A375 (cell line): ENCODE results near the genes TRIM21, OR52K1, OR52I1, OR51Q1 and UBQLN3.

DNA sequence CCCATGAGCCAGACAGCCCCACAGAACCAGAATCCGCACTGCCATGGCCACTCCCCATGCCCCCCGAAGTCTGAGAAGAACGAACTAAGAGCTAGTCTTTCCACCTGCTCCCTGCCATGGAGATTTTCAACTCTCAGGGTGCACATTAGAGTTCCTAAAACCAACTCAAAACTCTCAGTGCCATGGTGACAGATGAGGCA lies 24.1 kb downstream of the NAP1L4 start:
- RAMPAGE, long total RNA, result no peak

DNA sequence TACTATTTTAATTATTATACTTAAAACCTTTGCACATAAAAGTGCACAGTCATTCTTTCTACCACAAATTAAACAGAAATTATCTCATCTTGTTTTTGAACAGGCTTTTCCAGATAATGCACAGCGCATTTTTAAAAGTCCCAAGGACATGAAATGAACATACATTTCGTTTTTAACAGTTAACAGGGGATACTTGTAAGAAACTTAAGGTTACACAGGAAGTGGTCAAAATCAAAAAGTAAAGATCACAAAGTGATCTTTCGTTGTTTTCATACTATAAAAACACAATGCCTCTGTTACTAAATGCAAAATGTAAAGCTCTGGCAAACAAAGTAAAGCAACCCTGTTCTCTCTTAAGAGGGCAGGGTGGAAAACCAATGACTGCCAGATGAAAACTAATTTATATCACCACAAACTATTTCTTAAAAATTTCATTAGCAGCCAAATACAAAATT lies 3.5 kb downstream of the NAP1L4 start:
- RAMPAGE, long total RNA, result no peak

GRCh38 chr11:3043020-3043945 lies 13.9 kb downstream of the CARS1 start:
- RAMPAGE, long total RNA, result no peak

GRCh38 chr11:3043946-3044545 lies 13.2 kb downstream of the CARS1 start:
- RAMPAGE, long total RNA, result no peak

DNA sequence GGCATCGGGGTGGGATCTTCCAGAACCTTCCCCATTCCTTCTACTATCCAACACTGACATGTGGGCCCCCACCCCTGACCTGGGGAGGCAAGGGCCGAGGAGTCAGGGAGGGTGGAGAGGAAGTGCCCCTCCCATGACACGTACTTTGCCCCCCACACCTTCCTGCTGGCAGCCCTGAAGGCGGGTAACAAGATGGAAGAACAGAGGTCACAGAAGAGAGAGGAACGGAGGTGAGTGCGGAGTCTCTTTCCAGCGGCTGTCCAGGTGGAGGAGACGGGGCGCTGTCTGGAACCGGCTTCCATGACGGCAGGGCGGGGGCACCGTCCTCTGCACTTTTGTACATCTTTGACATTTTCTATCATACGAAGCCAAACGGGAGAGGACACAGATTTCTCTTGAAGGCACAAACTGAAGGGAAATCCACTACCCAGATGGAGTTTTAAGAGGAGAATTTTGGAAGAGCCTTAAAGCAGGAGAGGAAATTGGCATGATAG lies 16.8 kb downstream of the OSBPL5 start:
- RAMPAGE, long total RNA, result no peak

GRCh38 chr11:3154115-3154673 lies 10.9 kb downstream of the OSBPL5 start:
- RAMPAGE, long total RNA, result no peak

DNA sequence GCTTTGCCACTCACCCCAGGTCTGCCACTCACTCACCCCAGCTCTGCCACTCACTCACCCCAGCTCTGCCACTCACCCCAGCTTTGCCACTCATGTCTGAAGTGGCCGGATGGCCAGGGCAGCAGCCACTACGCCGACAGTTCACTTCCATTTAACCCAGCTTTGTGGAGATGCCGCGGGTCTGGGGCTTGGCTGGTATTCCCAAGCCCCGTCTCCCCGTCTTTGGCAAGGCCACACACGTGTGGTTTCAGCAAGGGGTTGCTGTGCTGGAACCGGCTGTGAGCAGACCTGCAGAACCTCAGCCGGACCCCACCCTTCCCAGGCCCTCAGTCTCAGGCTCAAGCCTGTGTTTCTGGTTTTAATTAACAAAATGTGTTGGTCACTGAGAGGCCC lies 9.5 kb downstream of the OSBPL5 start:
- RAMPAGE, long total RNA, result no peak

GRCh38 chr11:3385690-3386306 lies 6.9 kb upstream of the ZNF195 start:
- RAMPAGE, long total RNA, result no peak

DNA sequence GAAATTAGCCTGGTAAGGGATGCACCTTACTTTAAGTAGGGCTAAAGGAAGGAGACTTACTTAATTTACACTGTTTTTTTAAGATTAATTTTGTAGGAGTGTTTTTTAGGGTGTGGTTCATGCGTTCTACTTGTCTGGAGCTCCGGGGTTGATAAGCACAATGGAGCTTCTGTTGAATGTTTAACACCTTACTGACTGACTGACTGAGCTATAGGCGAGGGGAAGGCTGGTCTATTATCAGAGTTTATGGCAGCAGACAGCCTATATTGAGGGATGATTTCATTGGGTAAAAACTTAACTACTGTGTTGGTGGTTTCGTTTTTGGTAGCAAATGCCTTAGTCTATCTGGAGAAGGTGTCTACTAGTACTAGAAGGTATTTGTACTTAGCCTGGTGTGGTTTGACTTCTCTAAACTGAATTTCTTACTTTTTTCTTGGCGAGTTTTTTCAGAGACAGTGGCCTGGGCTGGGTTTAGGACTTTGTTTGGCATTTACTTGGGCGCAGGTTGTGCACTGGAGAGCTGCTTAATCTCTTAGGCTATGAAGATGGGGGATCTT lies 130.3 kb downstream of the ART5 start:
- RAMPAGE, long total RNA, result no peak

GRCh38 chr11:3642479-3643266 lies 881 bp upstream of the ART5 start:
- RAMPAGE, long total RNA, result no peak

- RAMPAGE, long total RNA, result no peak
Observed at GRCh38 chr11:3802028-3802342, 4.6 kb upstream of the NUP98 start.

GRCh38 chr11:3831317-3832418 lies 9.1 kb downstream of the RHOG start:
- RAMPAGE, long total RNA, result no peak

- RAMPAGE, long total RNA, result no peak
Observed at GRCh38 chr11:3855271-3855509, 274 bp upstream of the STIM1 start.

DNA sequence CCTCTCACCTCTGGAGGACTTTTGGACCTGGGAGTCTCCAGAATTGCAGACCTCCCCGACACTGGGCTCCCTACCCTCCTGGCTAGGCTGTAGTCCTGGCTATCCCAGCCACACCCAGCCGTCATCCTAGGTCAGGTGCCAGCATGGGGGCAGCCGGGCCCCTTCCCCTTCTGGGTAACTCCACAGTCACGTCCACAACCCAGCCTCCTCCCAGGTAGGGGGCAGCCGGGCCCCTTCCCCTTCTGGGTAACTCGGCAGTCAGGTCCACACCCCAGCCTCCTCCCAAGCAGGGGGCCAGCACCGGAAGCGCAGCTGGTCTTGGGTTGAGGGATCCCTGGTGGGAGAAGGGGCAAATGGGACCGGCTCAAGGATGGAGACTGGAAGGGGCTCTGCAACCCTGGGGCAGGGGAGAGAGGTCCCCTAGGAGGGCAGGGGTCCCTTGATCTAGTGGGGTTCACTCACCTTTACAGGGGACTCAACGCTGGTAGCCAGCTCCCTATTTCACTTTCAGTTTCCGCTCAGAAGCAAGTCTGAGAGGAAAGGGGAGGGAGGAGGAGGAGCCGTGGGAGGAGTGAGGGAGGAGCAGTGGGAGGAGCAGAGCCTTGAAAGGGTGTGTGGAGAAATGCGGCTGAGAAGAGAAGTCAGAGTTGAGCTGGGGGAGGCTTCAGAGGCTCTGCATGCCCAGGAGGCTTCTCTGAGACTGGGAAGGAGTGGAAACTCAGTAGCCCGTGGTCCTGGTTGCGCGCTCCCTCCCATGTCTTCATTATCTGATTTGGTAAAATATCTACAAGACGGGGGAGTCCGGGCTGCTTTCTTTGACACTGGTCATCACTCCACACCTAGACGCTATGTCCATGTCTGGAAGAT lies at the start of gene TRIM21:
Gene TRIM21 (minus strand): TSS at position 532 of the 867 bp plus-strand sequence.
- RAMPAGE, long total RNA, result no peak

DNA sequence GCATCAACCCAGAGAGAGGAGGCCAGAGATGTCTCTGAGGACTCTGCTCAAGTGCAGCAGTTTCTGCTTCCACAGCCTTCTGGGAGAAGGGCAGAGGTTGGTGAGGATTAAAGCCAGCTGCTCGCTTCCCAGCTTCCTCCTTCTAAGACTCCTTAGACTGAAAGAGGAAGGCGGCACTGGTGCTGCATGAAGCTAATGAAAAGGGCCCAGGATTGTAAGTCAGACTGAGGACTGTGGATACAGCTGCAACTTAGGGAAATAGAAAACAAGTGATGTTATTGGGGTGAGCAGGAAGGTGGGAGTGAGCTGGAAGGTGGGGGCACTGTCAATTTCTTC lies at the start of gene OR52K1:
Gene OR52K1 (plus strand): TSS at position 152 of the 336 bp plus-strand sequence.
- RAMPAGE, long total RNA, result no peak

DNA sequence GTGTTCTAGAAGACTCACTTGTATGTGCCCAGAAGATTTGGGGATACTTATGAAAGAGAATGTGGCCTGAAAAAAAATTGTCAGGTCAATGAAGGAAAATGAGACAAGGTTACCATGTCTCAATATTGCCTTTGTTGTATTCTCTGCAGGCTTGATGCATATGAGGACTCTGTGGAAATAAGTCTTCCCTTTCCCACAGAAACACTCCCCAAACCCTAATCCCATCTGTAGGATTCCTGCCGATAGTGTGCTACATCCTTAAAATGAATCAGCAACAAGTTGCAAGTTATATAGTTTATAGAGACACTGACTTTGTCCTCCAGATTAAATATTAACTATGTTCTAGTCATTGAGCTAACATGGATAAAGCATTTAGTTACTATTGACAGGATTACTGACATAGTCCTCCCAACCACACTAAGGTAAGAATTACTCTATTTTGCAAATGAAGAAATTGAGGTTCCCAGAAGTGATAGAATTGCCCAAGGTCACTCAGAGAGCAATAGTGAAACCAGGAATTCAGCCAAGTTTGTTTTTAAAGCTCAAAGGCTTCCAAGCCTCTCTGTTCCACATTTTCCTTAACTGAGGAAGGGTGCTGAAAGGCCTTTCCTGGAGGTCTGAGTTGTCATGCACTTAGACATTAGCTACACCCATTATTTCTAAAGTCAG lies 1.9 kb downstream of the OR52M1 start:
- RAMPAGE, long total RNA, result no peak

DNA sequence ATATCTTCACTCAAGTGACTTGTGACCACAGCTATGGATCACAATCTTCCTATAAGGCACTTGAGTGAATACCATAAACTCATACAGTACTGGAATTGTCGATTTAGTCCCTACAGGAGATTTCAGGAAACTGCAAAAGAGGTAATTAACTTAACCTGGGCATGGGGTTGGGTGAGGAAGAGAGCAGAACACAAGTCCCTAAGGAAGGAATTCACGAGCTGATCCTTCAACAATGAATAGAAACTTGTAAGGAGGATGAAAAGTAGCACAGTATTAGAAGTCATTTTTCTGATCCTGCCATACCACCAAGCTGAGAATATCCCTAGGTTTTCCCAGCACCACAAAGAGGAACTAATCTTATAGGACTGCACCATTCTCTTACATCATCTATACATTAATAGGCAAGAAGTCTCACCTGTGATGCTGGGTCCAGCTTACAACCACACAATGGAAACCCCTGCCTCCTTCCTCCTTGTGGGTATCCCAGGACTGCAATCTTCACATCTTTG lies at the start of gene OR52I1:
Gene OR52I1 (plus strand): TSS at position 421 of the 509 bp plus-strand sequence.
- RAMPAGE, long total RNA, result no peak

GRCh38 chr11:5421966-5422242 lies at the start of gene OR51Q1:
Gene OR51Q1 (plus strand): TSS chr11:5422111.
- RAMPAGE, long total RNA, result no peak

DNA sequence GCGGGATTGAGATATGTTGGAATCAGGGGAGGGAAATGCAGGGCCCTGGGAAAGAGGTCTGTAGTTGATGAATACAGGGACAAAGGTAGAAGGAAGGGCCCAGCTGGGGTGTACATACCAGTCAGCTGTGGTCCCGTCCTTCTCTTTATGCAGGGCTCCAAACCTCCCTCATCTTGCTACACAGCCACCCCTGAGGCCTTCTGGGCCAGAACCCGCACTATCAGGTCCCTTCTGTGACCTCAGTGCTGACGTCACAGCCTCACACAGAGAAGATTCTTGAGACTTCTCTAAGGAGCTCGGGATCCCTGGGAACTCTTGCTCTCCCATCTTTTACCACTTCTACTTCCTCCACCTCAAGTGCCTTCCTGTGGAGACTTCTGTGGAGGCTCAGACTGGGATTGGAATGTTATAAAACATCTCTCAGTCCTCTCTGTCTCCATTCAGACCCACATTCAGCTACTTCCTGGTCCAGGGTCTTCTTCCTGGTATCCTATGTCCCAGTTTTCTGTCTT lies at the start of gene UBQLN3:
Gene UBQLN3 (minus strand): TSS at position 202 of the 512 bp plus-strand sequence.
- RAMPAGE, long total RNA, result no peak

GRCh38 chr11:5815636-5816064 lies 6.9 kb downstream of the OR52N2 start:
- RAMPAGE, long total RNA, result no peak